ENCODE measurements around a stretch of chr18.

DNA sequence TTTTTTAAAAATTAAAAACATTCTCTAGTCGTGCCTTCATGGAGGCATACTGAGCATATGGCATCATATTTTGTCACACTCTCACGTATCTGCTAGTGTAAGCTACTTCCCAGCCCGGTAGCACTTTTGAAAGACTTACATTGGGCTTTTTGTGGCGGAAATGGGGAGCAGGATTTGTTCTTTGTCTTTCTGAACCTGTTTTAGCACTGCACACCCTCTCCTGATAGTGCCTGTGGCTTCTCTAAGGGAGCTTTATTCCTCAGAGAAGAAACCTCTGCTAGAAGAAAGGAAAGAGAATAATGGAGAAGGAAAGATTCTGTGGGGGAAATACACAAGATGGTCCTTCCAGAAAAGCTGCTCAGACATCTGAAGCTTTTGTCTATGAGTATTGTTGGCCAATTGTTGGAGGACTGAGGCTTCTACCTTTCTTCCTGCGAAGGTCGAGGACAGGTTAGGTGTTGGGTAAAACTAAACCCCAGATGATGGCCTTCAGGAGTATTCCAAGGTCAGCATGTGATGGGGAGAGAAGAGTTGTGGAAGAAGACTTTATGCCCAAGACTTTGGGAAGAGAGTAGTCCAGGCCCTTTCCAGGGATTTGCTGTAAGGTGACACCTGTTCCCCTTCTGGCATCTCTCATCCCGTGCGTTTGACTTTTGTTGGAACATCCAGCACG is 121.1 kb downstream of the PTPRM start:
- PRO-cap: no peak
- RAMPAGE, long total RNA: start-site peak on the plus strand centred at position 528 of the sequence, 71 bp wide, 6 reads

DNA sequence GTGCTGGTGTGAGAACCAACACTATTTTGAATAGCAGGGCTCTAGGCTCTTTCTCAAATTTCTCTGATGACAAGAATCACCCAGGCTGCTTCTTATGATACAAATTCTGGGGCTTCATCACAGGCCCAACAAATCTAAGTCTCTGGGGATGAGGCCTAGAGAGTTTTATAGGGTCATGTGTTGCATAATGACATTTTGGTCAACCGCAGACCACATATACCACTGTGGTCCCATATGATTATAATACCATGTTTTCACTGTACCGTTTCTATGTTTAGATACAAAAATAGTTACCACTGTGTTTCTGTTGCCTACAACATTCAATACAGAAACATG is 485.0 kb downstream of the PTPRM start:
- PRO-cap: no peak
- RAMPAGE, long total RNA: no peak

GRCh38 chr18:8176450-8177094 is 432.7 kb upstream of the RAB12 start:
- PRO-cap: no peak
- RAMPAGE, long total RNA: no peak

GRCh38 chr18:8370620-8371183 is 238.5 kb upstream of the RAB12 start:
- PRO-cap: no peak
- RAMPAGE, long total RNA: no peak

DNA sequence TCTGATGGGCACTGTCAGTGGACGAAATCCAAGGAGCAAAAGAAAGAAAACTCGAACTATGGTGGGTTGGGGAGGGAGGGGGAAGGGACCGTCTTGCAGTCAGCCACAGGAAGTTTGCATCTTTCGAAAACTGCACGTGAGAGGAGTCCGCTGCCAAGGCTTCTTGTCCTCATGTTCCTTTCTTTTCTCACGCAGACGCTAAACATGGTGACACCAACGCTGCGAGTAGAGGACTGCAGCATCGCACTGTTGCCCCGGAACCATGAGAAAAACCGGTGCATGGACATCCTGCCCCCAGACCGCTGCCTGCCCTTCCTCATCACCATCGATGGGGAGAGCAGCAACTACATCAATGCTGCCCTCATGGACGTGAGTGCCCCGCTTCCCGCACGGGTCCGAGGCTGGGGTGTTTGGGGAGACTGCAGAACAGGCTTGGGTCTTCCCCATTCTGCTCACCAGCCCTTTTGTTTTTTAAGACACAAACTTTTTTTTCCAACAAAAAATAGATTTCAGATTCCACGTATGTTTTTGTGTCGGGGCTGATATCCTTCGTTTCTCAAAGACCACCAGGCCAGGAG is 230.2 kb upstream of the RAB12 start:
- PRO-cap: no peak
- RAMPAGE, long total RNA: no peak

DNA sequence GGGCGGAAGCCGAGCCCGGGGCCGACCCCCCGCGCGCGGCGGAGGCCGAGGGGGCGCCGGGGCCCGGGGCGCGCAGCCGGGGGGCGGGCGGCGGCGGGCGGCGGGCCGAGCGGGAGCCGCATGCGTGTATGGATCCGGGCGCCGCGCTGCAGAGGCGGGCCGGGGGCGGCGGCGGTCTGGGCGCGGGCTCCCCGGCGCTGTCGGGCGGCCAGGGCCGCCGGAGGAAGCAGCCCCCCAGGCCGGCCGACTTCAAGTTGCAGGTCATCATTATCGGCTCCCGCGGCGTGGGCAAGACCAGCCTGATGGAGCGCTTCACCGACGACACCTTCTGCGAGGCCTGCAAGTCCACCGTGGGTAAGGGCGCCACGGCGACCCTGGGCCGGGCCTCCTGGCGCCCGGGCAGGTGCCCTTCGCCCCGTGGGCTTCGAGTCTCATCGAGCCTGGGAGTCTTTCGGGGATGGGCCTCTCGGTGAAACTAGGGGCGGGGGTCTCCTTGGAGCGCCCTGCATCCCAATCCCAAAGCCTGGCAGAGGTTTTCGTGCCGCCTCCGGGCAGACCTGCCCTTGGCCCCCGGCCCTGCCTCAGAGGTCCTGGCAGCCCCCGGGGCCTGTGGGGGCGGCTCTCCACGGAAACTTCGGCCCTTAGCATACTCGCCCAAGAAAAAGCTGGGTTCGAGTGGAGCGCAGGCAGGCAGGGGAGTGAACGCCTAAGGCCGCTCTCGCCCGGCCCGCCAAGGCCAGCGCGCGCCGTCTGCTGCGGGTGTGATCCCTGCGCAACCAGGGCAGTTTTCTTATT is 560 bp downstream of the RAB12 start:
- PRO-cap: unidirectional peak, plus-strand start at position 151 of the sequence
- RAMPAGE, long total RNA: start-site peak on the plus strand centred at position 310 of the sequence, 88 bp wide, 62 reads

DNA sequence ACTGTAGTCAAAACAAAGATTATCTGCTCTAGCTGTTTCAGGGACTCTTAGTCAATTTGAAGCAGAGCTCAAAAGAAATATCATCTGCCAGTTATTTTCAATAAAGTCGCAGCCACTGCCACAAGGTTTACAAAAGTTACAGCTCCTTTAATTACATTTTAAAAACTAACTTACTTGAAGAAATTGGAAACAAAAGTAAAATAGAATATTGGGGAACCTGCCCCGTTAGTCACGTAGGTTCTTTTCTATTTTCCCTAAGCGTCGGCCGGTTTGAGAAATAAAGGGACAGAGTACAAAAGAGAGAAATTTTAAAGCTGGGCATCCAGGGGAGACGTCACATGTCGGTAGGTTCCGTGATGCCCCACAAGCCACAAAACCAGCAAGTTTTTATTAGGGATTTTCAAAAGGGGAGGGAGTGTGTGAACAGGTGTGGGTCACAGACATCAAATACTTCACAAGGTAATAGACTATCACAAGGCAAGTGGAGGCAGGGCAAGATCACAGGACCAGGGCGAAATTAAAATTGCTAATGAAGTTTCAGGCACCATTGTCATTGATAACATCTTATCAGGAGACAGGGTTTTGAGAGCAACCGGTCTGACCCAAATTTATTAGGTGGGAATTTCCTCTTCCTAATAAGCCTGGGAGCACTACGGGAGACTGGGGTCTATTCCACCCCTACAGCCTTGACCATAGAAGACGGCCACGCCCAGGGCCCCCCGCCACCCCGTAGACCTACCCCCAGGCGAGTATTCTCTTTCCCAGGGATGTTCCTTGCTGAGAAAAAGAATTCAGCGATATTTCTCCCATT is 13.1 kb downstream of the RAB12 start:
- PRO-cap: no peak
- RAMPAGE, long total RNA: no peak

- PRO-cap: no peak
- RAMPAGE, long total RNA: no peak
These were observed 15.1 kb downstream of the MTCL1 start for GRCh38 chr18:8720211-8721104.

GRCh38 chr18:8801060-8801699 is 95.8 kb downstream of the MTCL1 start:
- PRO-cap: no peak
- RAMPAGE, long total RNA: no peak

DNA sequence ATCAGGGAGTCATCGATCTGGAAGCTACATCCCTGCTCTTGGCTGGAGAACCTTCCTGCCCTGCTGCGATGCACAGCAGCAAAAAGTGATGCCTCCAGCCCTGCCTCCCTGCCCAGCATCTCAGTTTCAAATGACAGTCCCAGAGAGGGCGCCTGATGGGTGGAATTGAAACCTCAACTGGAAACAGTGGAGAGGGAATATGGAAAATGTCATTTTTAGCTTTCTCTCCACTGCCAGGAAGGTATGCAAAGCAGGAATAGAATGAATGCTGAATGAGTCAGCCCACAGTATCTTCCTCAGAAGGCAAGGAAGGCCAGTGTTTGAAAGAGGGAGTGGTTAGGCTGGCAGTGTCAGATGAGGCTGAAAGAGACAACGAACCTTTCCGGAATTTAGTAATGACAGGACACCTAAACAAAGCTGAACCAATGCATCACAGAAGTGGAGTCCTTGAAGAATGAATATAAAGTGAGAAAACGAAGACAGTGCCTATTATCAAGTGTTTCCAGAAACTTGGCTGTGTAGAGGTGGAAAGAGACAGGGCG is 153.9 kb upstream of the NDUFV2 start:
- PRO-cap: no peak
- RAMPAGE, long total RNA: no peak

- PRO-cap: no peak
- RAMPAGE, long total RNA: no peak
These were observed 141.7 kb upstream of the NDUFV2 start for GRCh38 chr18:8960674-8961403.

DNA sequence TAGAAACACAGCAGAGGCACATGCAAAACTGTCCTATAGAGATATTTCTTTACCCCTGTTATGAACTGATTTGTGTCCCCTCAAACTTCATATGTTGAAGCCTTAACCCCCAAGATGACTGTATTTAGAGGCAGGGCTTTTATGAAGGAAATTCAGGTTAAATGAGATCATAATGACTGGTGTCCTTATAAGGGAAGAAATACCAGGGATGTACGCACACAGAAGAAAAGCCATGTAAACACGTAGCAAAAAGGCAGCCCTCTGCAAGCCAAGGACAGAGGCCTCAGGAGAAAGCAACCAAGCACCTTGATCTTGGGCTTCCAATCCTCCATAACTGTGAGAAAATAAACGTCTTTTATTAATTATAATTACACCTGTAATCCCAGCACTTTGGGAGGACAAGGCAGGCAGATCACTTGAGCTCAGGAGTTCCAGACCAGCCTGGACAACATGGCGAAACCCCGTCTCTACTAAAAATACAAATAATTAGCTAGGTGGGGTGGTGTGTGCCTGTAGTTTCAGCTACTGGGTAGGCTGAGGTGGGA is 101.2 kb upstream of the NDUFV2 start:
- PRO-cap: unidirectional peak, plus-strand start at position 277 of the sequence
- RAMPAGE, long total RNA: no peak

DNA sequence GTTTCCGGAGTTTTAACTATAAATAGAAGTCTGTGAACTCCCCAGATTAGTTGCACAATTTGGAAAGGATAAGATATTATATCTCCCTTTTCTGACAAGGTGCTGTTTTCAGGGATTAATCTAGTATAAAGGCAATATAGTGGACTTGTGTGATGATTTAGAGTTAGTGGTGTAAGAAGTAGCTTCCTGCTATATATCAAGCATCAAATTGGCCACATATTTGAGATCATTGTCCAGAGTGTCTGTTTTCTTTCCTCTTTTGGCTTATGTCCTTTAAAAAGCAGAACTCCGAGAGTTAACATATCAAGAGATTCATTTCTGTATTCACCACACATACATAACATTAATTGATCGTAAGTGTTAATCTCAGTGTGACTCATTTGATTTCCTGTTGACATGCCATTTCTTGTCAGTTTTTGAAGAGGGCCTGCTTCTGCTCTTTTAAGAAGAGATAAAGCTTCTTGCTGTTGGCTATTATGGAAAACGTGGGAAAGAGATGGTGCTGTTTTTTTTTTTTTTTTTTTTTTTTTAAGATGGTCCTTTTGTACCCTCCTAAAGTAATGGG is 15.9 kb downstream of the NDUFV2 start:
- PRO-cap: no peak
- RAMPAGE, long total RNA: no peak

- PRO-cap: no peak
- RAMPAGE, long total RNA: no peak
These were observed 4.9 kb upstream of the ANKRD12 start for GRCh38 chr18:9131548-9132145.

GRCh38 chr18:9186490-9186764 is 49.8 kb downstream of the ANKRD12 start:
- PRO-cap: no peak
- RAMPAGE, long total RNA: no peak

- PRO-cap: no peak
- RAMPAGE, long total RNA: no peak
These were observed 65.5 kb downstream of the TWSG1 start for GRCh38 chr18:9400008-9400508.

GRCh38 chr18:9473965-9474462 is 1.3 kb upstream of the RALBP1 start:
- PRO-cap: no peak
- RAMPAGE, long total RNA: no peak

- PRO-cap: no peak
- RAMPAGE, long total RNA: no peak
These were observed 33.8 kb downstream of the PPP4R1 start for GRCh38 chr18:9580704-9580903.

GRCh38 chr18:9594789-9595660 is 19.3 kb downstream of the PPP4R1 start:
- PRO-cap: no peak
- RAMPAGE, long total RNA: start-site peak on the minus strand at chr18:9595021-9595561, 70 reads

GRCh38 chr18:9688277-9688714 is 19.8 kb upstream of the RAB31 start:
- PRO-cap: no peak
- RAMPAGE, long total RNA: no peak